Non-pigmented ciliary epithelial cell (primary cell): ENCODE measurements around a stretch of chr7.

- RRBS, result no CpG with 5 or more reads among the region's 2 CpGs
These were observed 107.7 kb upstream of the EEPD1 start for GRCh38 chr7:36045428-36045676.

GRCh38 chr7:36129024-36129695 is 23.9 kb upstream of the EEPD1 start:
- RRBS, result no CpG with 5 or more reads among the region's 12 CpGs

DNA sequence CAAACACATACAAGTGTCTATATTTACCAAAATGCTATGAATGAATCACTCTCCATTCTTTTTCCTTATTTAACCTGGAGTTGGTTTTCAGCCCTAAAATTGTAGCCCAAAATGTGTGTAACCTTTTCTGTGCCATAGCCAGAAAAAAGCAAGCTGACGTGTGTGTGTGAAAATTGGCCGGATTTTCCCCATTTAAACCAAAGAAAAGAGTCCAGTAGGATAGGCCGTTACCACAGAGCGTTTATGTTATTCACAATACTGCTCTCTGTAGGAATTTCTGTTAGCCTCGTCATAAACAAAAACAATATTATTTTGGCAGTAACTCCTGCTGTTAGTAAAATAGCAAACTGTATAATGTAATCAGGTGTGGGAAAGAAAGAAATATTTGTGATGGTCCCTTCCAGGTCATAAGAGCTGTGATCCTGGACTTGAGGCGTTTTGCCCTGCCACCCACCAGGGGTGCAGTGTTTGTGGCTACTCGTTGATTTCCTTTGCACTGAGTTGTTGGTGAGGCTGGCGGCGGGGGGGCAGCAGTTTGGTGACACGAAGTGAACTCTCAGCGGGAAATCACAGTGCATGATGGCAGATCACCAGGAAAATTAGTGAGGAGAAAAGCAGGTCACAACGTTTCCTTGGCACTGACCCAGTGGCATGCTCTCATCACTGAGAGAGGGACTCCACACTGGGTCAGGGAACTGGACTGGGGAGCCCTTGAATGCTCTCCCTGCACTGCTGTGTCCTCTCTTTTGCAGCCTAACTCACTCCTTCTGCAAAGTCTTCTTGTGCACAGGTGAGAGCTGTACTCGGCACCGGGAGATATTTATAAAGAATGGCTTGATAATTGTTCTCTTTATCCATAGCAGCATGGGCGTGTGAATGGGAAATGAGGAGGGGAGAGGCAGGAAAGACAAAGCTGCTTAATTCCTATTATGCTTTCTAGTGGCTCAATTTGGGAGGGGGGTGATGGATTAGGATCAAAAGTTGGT is 2.9 kb downstream of the EEPD1 start:
- RRBS, result no CpG with 5 or more reads among the region's 15 CpGs

GRCh38 chr7:36284439-36285130 is 82.5 kb downstream of the MATCAP2 start:
- RRBS, result no CpG with 5 or more reads among the region's 19 CpGs

GRCh38 chr7:36285404-36286088 is 81.5 kb downstream of the MATCAP2 start:
- RRBS, result no CpG with 5 or more reads among the region's 9 CpGs

- RRBS, result 97% methylated on average over 6 of the region's 19 CpGs
These were observed 68.2 kb downstream of the MATCAP2 start for GRCh38 chr7:36298766-36299393.

GRCh38 chr7:36302936-36303883 is 63.8 kb downstream of the MATCAP2 start:
- RRBS, result no CpG with 5 or more reads among the region's 8 CpGs

GRCh38 chr7:36390802-36391001 is 1.0 kb downstream of the ANLN start:
- RRBS, result no CpG with 5 or more reads among the region's 1 CpG

GRCh38 chr7:36557729-36558325 is 166.5 kb downstream of the AOAH start:
- RRBS, result no CpG with 5 or more reads among the region's 11 CpGs

DNA sequence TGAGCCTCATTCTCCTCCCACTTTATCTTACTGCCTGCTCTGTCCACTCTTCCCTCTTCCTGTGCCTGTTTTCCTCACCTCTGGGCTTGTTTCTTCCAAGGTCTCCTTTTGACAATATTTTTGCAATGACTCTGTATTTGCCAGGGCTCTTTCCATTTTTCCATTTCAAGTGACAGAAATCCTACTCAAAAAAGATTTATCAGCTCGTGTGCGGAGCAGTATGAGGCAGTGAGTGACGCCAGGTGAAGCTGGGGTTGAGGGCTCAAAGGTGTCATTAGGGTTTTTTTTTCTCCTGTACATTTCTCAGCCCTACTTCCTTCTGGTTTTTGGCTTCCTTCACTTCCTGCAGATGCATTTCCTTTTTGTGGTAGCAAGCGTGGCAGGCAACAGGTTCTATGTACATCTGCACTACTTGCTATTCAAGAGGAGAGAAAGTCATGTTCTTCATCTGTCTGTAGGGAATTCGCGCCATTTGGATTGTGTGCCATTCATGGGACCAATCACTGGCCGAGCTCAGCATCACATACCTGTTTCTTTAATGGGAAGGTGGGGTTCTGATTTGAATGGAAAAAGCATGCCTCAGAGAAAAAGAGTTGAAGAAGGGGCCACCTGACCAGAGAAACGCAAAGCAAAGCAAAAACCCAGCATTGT is 52.8 kb upstream of the AOAH start:
- RRBS, result no CpG with 5 or more reads among the region's 8 CpGs

DNA sequence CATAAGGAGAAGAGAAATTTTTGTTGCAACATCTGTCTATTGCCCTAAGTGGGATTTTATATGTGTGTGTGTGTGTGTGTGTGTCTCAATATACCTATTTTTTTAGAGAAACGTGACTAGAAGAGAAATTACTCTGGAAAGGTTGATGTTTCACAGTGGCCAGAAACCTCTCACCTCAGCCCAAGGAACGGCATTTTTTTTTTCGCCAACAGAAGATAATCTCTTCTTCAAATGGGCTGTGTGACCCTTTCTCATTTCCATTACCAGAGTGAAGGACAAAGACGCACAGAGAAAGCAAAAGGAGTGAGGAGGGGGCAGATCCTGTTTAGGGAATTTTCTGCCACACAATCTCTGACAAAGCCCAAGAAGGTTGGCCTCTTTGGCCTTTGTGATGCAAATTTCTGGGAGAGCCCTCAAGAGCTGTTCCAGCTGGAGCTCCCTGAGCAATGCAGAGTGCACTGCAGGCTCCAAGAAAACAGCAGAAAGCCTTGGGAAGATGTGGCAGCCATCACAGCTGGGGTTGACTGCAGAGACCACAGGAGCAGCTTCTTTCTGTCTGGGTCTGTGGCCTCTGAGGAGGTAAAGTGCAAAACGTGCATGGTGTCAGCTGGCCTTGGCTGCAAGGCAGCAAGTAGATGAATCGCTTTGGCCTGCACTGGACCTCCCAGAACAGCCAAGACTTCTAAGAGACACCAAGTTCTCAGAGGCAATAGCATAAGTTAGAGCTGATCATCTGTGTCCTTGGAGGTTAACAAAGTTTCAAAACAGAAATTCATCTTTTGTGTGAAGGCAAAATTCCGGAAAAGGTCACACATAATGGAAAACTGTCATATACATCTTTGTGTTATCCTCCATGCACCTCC is 200.3 kb downstream of the ELMO1 start:
- RRBS, result no CpG with 5 or more reads among the region's 7 CpGs

DNA sequence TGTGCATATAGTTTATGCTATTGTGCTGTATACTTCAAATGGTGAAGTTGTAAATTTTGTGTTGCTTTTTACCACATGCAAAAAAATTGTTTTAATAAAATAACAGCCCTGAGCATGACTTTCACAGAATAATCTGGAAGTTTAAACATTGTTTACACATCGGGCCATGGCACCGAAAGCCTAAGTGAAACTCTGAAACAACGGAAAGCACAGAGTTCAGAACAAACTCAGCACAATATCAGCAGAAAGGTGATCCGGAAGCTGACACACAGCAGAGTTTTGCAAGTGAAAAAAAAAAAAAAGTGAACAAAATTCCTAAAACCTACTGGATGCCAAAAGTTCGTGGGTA is 39.8 kb downstream of the ELMO1 start:
- RRBS, result no CpG with 5 or more reads among the region's 5 CpGs

DNA sequence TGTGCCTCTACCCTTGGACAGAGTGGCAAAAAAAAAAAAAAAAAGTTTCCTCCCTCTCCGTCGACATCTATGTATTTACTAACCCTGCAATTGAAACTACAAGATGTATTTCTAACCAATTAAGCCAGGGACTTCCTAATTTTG is 613 bp upstream of the ELMO1 start:
- RRBS, result no CpG with 5 or more reads among the region's 2 CpGs

- RRBS, result no CpG with 5 or more reads among the region's 13 CpGs
These were observed 22.6 kb downstream of the EPDR1 start for GRCh38 chr7:37942848-37943582.

DNA sequence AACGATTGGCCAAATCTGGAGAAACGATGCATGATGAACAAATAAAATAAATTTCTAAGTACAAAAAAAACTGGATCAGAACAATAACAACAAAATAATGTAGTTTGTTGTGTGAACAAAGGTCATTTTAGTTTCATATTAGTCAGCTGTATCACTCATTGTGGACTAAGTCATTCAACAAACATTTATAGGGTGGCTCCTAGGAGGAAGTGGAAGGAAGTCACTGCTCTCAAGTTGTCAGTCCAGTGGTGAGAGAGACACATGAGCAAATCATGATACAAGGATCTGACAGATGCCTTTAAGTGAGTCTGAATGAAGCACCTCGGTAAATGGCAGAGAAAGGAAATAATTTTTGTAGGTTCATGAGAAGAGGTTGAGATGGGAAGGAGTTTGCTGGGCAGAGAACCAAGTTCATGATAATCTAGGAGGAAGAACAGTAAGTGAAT is 56.8 kb downstream of the EPDR1 start:
- RRBS, result no CpG with 5 or more reads among the region's 3 CpGs

DNA sequence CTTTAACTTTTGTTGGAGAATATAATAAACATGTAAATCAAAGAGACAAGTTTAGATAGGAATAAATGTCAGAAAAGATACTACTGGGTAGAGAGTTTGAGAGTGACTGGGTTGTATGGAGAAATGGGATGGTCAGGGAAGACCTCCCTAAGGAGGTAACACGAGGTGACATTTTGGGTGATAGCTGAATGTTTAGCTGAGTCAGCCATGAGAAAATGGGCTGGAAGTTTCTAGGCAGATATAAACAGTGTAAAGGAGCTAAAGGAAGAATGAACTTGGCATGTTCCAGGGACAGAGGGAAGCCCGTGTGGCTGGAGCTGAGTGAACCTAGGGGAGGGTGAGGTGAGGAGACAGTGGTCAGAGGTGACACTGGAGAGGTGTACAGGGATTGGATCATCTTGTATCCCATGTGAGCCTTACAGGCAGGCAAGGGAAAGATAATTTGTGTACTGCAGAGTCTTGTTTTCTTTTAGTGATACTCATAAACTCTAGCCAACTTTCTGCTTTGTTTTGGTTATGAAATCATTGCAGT is 1.7 kb downstream of the STARD3NL start:
- RRBS, result no CpG with 5 or more reads among the region's 2 CpGs

- RRBS, result no CpG with 5 or more reads among the region's 9 CpGs
These were observed 152.9 kb downstream of the STARD3NL start for GRCh38 chr7:38330605-38331632.

GRCh38 chr7:38428972-38429716 is 202.0 kb downstream of the AMPH start:
- RRBS, result 85% methylated on average over 3 of the region's 9 CpGs

DNA sequence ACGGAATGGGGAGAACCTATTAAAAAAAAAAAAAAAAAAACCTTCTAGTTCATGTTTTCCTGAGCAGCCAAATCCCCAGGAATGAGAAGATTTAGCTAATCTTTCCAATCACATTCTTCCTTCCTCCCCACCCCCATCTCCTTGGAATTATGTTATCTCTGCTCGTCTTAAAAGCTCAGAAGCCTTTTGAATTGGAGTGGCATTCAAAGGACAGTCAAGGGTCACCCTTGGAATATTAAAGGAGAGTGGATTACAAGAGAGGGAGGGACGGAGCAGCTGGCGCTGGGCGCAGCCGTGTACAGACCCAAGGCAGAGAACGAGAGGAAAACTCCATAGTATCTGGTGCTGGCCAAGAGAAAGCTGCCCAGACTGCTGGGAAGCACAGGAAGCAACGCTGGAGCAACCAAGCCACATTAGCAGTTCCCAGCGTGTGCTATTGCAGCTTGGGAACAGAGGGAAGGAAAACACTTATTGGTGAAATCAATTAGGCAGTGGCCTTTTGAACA is 95.7 kb downstream of the POU6F2 start:
- RRBS, result no CpG with 5 or more reads among the region's 9 CpGs

- RRBS, result no CpG with 5 or more reads among the region's 16 CpGs
These were observed 108.0 kb downstream of the POU6F2 start for GRCh38 chr7:39085519-39086279.